Cerebral cortex (tissue), 2 donors: ENCODE results near the gene SPSB4.

DNA sequence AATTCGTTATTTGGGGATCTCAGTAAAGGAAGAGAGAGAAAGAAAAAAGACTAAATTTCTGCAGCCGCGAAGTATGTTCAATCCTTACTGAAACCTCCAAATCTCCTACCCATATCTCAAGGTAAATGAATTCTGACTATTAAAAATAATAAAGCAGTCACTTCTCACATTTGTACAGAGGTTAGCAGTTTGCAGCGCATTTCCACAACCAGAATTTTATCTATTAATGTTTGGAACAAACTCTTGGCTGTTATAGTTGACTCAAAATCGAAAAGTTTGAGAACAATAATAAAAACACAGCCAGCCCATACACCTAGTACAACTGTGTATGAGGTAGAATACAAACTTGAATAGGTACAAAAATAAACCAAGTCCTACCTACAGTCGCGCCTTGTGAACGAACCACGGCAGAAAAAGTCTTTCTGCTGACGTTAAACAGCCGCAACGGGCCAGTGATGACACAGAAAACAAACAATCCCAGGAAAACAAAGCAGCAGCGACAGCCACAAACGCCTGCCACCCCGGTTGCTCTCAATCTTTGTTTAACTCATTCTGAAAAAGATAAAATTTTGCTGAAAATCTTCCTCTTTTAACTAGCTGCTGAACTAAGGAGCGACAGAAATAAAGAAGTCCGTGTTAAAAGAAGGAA is 3.2 kb downstream of the FOXL2 start:
- PRO-cap, 2 experiments: peak in 1 of 2 experiments; most common plus-strand start position 488 of the sequence (in 1)

- PRO-cap, 2 experiments: no peak in any of the 2 experiments
These were observed 312 bp downstream of the PRR23C start for GRCh38 chr3:139044445-139044715.

GRCh38 chr3:139173257-139174372 is 128.9 kb upstream of the PRR23C start:
- PRO-cap, 2 experiments: peak in 1 of 2 experiments; most common plus-strand start chr3:139173848 (in 1); most common minus-strand start chr3:139173525 (in 1)

DNA sequence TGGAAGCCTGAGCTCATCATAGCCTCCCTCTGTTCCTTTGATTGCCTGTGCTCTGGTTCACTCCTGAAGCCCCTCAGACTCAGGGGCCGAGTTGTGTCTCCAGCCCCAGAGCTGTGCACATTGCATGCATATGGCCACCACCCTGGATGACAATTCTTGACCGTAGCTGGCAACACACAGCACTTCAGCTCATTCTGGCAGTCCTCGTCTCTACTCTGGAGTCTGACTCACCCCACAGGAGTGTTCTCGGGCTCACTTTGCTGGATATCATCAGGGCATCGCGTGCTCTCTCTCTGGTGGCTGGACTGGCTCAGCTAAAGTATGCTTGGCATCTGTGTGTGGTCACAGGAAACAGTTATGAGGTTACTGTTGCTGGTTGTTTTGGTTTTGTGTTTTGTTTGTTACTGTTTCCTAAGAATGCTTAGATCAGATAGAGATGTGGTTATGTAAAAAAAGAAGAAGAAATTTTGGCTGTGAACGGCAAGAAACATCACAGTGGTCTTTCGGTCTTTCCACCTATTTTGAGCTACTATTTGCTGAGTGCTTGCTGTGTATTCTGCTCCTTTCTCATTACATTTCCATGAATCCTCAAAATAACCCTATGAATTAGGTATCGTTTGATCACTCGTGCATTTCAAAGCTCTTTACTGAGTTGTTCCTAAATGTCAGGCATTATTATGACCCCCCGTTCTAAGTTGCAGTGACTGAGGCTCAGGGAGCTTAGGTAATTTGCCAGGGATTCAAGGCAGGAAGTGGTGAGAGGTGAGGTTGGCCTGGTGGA is 41.5 kb upstream of the MRPS22 start:
- PRO-cap, 2 experiments: no peak in any of the 2 experiments

DNA sequence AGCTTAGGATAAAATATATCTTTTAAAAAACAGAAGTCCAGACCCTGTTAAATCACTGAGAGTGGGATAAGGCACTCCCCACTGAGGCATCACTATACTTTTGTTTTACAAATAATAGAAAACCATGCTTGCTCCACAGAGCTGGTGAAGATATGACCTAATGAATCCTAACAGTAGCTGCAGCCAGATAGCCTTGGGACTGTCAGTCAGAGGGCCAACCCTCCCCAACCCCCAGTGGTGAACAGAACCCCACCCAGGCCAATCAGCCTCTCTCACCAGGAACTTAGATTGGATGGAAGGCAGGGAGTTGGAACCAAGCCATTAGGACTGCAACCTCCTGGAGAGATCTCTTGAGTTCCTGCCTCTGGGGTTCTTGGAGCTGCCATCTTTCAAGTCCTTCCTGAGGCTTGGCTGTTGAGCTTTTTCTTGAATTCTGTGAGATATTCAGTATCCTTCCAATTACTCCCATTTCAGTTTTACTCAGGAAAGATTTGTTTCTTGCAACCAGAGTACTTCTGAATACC is 3.0 kb upstream of the MRPS22 start:
- PRO-cap, 2 experiments: no peak in any of the 2 experiments

GRCh38 chr3:140715114-140715442 is 37.2 kb downstream of the TRIM42 start:
- PRO-cap, 2 experiments: no peak in any of the 2 experiments

DNA sequence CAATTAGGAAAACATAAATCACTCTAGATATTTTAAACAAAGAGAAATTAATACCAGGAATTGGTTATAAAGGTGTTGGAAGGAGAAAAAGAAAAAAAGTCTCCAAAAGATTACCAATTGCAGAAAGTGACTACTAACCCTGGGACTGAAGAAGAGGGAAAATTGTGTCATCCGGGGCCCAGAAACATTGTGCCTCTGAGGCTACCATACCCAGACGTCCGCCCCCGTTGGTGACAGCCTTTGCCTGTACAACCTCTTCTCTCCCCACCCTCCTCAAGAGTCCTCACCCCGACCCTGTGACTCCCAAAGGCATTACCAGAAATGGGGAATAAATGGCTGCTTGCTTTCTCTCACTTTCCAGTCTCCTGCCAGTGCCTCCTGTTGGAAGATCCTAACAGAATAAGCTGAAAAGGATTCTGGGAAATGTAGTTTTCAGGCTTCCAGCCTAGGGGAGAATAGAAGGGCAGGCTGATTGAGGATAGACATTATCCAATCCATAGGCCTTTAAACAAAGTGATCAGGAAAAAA is 30.8 kb upstream of the SLC25A36 start:
- PRO-cap, 2 experiments: no peak in any of the 2 experiments

- PRO-cap, 2 experiments: no peak in any of the 2 experiments
These were observed at the start of gene SPSB4 for GRCh38 chr3:141050998-141052058. SPSB4 (plus strand) TSS chr3:141051347.

DNA sequence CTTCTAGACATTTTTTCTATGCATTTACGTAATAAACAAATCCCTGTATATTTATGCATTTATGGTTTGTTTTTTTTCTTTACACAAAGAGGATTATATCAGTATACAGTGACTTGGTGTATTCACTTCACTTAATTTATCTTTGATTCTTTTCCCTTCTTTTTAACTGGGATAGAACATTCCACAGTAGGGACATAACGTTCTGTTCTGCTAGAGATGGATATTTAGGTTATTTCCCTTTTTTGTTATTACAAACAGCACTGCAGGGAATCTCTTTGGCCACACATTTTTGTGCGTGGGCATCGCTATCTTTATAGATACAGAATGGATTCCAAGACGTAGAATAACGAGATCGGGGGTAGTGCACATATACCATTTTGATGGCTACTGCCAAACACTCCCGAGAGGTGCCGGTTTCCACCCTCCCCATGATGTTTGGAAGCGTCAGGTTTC is 44.7 kb downstream of the PXYLP1 start:
- PRO-cap, 2 experiments: no peak in any of the 2 experiments

DNA sequence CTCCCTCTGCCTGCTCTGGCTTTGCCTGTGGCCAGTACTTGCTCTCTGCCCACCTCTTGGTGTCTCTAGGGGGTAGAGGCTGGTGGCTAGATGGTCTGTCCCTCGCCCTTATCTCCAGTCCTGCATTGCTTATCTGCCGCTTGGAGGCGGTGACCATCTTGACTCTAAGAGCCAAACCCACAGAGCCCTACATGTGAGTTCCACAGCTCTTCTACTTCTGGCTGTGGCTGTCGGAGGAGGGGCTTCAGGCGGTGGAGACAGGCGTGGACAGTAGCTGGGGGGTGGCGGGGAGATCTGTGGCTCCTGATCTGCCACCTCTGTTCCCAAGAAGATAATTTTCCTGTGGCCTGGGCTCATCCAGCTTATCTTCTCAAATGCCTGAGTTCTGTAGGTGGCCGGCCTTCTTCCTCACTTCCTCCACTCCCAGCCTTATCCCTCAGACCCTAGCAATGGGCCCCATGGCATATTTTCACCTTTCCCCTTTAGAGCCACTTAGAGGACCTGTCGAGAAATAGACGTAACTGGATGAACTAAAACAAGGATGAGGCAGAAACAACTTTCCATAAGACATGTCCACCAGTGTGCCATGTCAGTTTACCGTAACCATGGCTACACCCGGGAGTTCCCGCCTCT is 55.5 kb upstream of the ZBTB38 start:
- PRO-cap, 2 experiments: no peak in any of the 2 experiments

DNA sequence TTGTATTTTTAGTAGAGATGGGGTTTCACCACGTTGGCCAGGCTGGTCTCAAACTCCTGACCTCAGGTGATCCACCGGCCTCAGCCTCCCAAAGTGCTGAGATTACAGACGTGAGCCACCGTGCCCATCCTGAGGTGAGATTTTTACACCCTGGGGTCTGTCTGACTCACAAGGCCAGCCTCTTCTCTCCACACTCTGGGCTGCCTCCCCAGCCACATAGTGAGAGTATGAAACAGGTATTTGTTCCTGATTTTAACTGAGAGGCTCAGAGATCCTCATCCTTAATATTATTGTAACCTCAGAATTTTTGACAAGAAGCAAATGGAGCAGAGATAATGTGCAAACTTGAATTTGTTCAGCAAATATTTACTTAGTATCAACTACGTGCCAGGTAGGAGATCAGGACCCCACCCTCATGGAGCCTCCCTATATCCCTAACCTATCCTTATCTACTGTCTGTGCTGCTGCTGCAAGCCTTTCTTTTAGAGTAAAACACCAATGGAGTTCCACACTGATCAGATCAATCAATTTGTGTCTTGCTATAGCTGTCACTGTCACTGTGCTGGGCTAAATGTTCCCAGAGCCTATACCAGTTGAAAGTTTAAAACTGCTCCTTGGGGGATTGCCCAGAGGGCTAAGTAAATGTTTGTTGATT is 41.0 kb downstream of the ZBTB38 start:
- PRO-cap, 2 experiments: no peak in any of the 2 experiments

DNA sequence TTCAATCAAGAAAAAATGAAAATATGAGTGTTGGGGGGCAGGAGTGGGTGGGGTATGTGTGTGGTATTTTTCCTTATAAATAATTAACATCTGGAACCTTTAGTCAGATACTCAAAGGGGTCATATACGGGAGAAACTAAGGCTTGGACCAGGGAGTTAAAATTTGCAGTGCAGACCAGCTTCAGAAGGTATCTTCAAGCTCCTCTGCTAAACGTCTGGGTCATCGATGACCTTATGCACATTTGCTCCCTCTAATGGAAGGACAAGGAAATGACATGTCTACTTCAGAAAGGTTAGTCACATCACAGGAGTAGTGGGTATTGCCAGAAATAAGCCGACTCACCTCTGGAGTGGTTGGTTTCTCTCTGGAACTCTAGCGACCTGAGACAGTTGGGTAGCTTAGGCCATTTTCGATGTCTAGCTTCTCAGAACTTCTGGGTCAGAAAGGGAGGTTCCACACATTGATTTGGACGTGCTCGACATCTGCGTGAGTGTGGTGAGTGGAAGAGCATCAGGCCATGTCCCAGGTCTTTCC is 31.9 kb upstream of the RASA2 start:
- PRO-cap, 2 experiments: no peak in any of the 2 experiments

GRCh38 chr3:141511008-141511556 is 24.3 kb downstream of the RASA2 start:
- PRO-cap, 2 experiments: no peak in any of the 2 experiments

DNA sequence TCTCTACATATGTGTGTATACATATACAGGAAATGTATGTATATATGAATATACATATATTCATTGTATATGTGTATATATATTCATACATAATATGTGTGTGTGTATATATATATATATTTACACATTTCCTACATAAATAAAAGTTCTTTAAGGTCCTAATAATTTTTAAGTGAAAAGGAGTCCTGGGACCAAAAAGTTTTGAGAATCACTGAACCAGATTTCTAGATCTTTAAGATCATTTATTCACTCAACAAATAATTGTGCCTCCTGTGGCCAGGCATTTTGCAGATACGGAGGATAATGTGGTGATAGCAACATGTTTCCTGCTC is 542 bp upstream of the RNF7 start:
- PRO-cap, 2 experiments: no peak in any of the 2 experiments

DNA sequence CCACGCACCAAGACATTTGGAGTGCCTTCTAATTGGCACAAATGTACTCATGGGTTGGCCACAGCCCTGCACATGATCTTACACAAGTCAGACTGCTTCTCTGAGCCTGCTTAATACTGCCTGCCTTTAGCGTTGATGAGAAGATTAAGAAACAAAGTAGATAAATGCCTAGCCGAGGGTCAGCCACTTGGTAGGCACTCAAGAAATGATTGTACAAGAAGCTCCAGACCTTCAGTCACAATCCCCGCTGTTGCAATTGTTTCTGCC is 32.9 kb downstream of the GRK7 start:
- PRO-cap, 2 experiments: no peak in any of the 2 experiments

DNA sequence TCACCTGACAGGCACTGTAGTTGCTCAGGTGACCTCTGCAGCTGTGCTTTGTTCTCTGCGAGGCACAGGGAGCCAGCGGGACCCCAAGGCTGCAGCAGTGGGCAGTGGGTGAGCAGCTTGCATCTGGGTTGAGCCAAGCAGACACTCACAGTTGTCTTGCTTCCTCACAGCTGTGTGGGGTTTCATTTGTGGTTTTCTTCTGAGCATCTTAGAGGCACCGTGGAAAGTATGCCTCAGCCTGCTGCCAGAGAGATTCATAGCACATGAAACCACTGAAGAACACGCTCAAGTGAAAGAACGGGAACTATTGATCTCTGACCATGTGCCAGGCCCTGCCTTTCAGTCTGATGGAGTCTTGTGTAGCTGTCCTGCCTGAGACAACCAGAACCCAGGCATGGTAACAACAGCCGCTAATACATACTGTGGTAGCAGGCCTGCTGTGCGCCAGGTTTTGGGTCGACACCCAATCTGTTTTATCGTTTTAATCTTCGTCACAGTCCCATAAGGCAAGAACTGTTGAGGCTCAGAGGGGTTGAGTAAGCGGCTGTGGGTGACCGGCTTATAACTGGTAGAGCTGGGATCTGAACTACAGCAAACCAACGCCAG is 33.4 kb downstream of the GRK7 start:
- PRO-cap, 2 experiments: no peak in any of the 2 experiments

DNA sequence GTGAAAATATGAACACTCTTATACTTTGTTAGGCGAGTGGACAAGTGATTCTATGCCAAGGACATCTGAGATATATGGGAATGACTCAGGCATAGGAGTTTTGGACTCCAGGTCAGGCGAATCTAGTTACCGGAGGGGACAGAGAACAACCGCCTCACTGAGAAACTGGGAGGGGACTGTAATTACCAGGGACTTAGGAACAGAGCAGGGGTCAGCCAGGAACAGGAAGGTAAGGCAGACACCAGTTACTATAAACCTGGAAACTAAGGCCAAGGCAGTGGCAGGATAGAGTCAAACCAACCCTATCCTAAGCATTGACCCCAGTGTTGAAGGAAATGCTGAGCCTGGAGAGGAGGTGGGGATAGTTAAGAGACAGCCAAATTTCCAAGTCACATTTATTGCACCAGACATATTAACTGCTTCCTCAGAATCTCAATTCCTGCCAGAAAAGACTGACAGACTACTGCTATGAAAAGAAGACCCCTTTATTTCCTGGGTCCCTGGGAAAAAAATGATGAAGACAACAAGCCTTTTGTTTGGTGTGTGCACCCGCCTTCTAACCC is 16.6 kb upstream of the ATP1B3 start:
- PRO-cap, 2 experiments: no peak in any of the 2 experiments

- PRO-cap, 2 experiments: no peak in any of the 2 experiments
These were observed 51.1 kb downstream of the ATP1B3 start for GRCh38 chr3:141927256-141928299.

DNA sequence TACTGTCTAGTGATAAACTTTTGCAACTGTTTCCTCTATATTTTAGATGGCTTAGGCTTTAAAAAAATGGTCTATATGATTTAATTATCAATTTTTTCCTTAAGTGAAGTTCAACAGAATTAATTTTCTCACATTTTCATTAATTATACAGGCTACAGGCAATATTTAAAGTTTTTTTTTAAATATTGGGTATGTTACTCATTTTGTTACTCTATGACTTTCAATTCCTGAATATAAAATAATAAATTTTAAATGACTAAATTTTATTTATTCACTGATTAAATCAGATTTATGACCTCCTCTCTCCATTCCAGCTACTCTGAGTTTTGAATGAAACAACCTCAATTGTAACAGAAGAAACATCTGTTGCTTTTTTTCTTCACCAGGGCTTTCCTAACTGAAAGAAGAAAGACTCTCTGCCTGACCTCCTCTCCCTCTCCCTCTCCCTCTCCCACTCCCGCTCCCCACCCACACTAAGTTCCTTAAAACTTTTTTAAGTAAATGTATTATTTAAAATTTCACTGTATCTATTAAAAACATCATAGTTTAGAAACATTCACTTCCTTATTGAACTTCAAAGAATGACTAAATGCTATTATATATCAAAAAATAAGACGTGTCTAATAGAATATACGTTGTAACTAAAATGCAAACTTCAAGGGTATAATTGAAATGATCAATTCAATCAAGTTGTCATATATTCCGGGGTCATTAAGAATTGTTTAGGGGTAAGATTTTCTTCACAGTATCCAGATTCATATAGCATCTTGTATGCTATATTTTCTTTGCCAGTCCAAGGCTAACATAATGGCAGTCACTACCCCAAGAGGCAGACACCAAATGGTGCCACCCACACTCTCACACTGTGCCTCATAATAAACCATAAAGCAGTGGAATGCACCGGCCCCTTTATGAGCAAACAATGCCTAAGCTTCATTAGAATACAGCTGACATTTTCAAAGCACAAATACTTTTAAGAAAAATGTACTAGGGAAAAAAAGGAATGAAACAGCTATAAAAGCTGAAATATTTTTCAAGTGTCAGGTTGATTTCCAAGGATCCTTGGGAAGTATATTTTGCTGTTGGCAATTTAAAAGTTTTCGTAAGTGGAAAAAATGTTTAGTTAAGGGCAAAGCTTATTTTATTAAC is 121.9 kb downstream of the TFDP2 start:
- PRO-cap, 2 experiments: no peak in any of the 2 experiments

DNA sequence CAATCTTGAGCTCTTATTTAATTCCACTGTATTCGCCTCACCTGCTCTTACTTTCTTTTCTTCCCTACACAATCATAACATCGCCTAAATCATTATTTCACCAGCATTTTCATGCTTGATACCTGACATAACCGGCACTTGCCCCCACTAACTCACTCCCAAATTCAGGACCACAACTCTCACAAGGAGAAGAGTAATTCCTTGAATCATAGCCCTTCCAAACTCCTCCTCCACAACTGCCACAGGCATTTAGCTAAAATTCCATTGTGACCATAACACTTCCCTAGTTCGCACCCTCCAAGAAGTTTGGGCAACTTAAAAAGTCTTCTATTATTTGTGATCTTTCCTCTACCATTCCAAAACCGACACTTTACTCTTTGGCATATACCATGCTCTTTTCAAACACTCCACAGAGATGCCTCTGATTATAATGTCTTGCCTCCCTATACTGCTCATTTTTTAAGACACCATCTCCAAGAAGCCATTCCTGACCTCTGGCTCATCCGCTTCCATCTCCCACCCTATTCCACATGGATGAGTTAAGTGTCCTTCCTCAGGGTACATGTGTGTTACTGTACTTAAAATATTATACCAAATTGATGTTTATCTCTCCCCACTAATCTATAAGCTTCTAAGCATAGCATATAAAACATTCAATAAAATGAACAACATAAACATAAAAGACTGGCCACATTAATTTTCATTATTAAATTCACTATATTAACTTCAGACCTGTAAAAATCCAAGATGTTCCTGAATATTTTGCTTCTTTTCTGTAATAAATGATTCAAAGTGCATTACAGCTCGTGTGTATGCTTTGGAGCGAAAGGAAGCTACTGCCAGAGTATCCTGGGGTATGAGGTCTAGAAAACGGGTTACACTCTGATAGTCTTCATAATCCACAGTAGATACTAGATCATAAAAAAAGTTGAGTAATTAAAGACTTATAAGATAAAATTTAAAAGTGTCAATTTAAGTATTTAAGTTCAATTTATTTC is 59.7 kb upstream of the XRN1 start:
- PRO-cap, 2 experiments: no peak in any of the 2 experiments